Fibroblast of the aortic adventitia (primary cell): ENCODE measurements around the genes NYAP2, SCYGR4 and SPHKAP.

- CAGE, long polyA plus RNA: no peak
Measured at GRCh38 chr2:224946698-224947554, 95.3 kb downstream of the DOCK10 start.

GRCh38 chr2:225361481-225361914, 38.0 kb upstream of the NYAP2 start:
- CAGE, long polyA plus RNA: no peak

- CAGE, long polyA plus RNA: no peak
Measured at GRCh38 chr2:225399476-225399933, at the start of gene NYAP2. Gene NYAP2 (plus strand): TSS chr2:225399710.

GRCh38 chr2:225894421-225895005, 495.0 kb downstream of the NYAP2 start:
- CAGE, long polyA plus RNA: no peak

DNA sequence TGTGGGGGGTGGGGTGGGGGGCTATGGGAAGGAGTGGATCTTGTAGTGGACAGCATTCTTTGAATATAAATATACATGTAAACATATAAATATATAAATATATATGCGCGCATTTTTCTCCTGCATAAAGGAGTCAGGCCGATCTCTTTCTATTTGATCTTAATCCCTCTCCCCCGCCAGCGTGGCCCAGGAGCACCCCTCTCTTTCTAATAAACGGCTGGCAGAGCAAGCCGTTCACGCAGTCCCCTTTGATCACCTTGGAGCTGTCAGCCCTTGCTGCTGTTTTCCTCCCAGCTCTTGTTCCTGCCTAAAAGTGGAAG, 631.1 kb downstream of the NYAP2 start:
- CAGE, long polyA plus RNA: no peak

DNA sequence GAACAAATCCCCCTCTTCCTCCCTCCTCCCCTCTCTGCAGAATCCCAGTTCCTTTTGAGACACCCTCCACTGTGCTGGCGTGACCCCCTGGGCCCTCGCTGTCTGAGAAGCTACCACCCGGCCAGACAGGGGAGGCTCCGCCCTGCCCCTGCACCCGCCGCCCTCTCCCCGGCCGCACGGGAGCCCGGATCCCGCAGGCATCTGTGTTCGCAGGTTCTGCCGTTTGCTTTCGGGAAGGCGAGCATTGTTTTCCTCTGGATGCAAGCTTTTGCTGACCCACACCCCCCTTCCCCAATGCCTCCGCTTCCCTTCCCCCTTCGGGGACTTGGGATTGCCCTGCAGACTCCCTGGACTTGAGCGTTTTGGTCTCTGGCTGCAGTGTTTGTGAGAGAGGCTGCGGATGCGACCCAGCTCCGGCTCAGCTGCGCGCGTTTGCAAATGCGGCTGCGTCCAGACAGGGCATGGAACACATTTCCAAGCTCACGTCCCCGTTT, 631.6 kb downstream of the NYAP2 start:
- CAGE, long polyA plus RNA: no peak

GRCh38 chr2:226168353-226168985, 631.2 kb downstream of the IRS1 start:
- CAGE, long polyA plus RNA: no peak

GRCh38 chr2:226423430-226423960, 376.1 kb downstream of the IRS1 start:
- CAGE, long polyA plus RNA: no peak

- CAGE, long polyA plus RNA: no peak
Measured at GRCh38 chr2:226466144-226467120, 333.2 kb downstream of the IRS1 start.

GRCh38 chr2:226515328-226515966, 284.2 kb downstream of the IRS1 start:
- CAGE, long polyA plus RNA: no peak

DNA sequence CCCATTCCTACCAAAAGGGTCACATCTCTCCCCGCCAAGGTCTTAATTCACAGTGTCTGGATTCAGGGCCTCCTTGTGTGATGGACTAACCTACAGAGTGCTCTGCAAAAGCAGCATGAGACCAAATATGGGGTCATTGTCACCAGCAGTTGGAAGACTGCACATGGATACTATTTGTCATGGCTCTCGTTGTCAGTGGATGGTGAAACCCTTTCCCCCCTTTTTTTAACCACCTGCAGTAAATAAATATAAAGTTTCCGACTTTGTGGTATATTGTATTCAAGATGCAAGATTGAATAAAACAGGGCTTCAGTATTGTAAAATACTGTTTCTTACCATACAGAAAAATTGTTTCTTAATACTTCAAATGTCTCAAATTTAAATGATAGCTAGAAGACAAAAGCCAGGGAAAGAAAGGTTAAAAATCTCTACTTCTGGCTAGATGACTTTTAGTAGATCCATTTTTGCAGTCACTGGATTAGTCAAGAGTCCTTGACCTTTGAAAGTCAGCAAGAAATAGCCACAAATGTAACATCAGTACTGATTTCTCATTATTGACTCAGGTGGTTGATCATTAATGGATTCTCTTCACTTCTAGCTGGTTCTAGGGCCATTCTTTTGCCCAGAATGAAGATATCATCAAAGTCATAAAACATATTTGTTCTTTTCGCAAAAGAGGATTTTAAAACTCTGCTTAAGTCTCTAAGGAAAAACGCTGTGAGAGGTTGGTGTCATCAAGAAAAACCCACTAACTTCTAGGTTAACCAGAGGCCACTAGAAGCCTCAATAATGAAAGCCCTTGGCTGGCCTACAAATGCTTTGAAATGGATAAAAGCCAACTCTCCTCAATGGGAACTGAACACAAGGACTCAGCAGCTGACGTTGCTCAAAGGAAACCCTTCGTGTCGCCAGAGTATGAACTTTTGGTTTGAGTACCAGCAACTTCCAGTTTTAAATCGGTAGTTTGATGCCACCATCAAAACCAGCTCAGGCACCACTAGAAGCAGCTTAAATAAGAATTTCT, 66.5 kb downstream of the IRS1 start:
- CAGE, long polyA plus RNA: no peak

DNA sequence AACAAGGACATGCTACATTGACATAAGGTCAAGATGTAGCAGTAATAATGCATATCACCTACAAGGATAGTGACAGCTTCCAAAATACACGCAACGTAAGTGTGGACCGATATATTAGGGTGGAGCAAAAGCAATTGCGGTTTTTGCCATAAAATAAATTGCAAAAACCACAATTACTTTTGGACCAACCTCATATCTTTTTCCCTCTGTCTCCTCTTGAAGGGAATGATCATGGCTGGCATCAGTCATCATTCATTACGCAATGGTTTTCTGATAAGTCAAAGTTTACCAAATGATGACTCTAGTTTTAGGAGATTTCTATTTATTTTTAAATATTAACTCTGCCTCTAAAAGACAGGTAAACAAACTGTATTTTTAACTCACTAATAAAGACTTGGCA, 61.5 kb downstream of the IRS1 start:
- CAGE, long polyA plus RNA: no peak

DNA sequence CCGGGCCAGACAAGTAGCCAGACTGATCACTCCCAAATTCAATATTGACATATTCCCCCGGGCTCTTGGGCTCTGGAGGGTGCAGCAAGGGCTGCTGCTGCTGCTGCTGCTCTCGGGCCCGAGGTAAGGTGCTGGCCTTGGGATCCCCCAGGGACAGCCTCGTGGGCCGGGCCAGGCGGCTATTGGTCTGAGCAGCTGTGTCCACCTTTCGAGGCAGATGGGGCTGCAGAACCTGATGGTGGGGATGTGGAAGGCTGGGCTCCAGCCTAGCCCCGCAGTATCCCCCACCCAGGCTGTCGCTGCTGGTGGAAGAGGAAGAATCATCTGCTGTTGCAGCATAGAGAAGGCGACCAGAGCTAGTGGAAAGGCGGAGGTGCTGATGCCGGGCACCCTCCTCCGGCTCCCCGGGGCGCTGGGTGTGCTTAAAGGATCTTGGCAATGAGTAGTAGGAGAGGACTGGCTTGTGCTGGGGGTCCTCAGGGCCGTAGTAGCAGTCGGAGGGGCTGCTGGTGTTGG, 3.6 kb downstream of the IRS1 start:
- CAGE, long polyA plus RNA: no peak

DNA sequence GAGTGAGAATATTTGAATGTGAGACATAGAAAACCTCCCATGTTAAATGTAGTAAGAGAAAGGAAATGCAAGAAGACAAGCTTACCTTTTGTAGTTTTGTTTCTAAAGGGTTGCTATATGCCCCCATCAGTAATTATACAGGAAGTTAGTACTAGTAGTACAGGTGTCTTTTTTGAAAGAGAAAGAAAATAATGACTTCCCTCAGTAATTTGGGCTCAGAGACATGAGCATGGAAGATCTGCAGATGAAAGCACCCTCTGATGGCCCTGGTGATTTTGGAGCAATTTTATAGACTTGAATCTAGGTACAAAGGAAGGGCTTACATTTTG, 80.8 kb downstream of the RHBDD1 start:
- CAGE, long polyA plus RNA: no peak

DNA sequence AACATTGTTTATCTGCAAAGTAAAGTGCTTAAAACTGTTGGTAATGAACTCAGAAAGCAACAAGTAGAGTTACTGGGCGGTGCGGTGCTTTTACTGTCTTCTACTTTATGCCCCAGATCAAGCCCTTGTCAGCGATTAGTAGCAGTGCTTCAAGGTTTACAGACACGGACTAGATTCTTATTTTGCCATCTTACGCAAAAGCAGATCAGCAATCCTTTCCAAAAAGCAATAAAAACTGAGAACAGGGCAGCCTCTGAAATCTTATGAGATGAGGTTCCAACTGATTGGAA, 15.5 kb downstream of the COL4A3 start:
- CAGE, long polyA plus RNA: no peak

DNA sequence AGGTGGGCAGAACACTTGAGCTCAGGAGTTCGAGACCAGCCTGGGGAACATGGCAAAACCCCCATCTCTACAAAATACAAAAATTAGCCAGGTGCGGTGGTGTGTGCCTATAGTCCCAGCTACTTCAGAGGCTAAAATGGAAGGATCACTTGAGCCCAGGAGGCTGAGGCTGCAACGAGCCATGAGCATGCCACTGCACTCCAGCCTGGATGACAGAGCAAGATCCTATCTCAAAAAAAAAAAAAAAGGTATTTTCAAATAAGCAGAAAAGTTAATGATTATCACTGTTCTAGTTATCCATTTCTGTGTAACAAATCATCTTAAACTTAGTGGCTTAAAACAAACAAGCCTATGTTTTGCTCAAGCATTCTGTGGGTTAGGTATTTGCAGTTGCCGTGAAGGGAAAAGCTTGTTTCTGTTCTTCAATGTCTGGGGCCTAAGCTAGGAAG, 13.9 kb downstream of the MFF start:
- CAGE, long polyA plus RNA: no peak

- CAGE, long polyA plus RNA: no peak
Measured at GRCh38 chr2:227565578-227566276, 33.0 kb upstream of the SCYGR2 start.

DNA sequence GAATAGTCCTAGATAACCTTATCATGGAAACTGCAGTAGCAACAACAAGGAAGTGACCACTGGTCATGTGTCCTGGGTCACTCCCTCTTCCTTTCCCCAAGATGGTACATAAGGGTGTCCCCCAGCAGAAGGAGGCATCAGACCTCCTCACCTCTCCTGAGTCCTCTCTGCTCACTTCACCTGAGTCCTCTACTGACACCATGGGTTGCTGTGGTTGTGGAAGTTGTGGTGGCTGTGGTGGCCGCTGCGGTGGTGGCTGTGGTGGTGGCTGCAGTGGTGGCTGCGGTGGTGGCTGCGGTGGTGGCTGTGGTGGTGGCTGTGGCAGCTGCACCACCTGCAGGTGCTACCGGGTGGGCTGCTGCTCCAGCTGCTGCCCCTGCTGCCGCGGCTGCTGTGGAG, at the start of gene SCYGR4:
Gene SCYGR4 (plus strand): TSS at position 201 of the 399 bp plus-strand sequence.
- CAGE, long polyA plus RNA: no peak

- CAGE, long polyA plus RNA: no peak
Measured at GRCh38 chr2:227863114-227863706, 8.2 kb upstream of the DAW1 start.

DNA sequence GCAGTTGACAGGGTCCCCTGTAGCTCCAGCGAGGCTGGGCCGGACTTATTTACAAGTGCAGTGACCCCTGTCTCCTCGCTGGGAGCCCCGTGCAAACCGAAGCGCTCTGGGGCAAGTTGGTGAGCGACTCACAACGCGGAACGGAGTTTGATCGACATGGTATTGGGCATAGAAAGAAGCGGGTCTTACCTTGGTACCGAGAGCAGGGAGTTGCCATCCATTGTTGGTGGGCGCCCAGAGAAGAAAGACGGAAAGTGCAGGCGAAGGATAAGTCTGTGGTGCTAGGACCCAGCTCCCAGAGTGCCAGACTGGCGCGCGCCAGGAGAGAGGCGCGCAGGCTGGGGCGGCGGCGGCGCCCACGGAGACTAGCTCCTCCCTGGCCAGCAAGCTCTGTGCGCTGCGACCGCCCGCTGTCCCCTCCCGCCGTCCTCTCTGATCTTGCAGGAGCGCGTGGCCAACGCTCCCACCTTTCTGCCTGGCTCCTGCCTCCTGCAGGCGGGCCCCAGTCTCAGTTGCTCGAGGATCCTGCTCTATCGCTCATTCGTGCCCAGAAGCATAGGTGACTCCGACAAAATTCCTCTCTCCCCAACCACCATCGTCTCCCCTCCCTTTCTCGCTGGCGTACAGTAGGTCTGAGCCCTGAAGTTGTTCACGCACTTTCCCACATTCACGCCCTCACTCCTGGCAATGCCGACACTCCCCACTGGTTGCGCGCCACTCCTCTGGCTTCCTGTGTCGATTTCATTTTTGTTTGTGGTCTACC, at the start of gene SPHKAP:
Gene SPHKAP (minus strand): TSS at position 310 of the 763 bp plus-strand sequence.
- CAGE, long polyA plus RNA: no peak